ENCODE results near the gene BCL2L1.

DNA sequence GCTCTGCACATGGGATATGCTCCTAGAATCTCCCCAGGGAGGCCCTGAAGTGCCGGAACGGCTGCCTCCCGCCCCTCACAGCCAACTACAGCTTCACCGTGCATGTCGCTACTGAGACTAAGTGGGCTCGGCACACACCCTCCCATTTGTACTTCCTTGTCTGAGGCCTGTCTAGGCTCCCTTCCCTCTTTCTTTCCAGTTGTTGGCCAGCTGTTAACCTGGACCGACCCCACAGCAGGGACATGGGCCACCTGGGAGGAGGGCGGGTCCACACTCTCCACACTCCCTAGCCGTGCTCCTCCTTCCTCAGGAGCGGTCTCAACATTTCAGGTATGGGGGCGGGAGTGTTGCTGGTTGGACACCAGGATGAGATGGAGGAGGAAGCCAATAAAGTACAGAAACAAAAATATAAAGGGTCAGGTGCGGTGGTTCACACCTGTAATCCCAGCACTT, 69.8 kb downstream of the PYGB start:
- PRO-cap: no peak

GRCh38 chr20:25338869-25339600, 51.6 kb downstream of the ABHD12 start:
- PRO-cap: no peak

DNA sequence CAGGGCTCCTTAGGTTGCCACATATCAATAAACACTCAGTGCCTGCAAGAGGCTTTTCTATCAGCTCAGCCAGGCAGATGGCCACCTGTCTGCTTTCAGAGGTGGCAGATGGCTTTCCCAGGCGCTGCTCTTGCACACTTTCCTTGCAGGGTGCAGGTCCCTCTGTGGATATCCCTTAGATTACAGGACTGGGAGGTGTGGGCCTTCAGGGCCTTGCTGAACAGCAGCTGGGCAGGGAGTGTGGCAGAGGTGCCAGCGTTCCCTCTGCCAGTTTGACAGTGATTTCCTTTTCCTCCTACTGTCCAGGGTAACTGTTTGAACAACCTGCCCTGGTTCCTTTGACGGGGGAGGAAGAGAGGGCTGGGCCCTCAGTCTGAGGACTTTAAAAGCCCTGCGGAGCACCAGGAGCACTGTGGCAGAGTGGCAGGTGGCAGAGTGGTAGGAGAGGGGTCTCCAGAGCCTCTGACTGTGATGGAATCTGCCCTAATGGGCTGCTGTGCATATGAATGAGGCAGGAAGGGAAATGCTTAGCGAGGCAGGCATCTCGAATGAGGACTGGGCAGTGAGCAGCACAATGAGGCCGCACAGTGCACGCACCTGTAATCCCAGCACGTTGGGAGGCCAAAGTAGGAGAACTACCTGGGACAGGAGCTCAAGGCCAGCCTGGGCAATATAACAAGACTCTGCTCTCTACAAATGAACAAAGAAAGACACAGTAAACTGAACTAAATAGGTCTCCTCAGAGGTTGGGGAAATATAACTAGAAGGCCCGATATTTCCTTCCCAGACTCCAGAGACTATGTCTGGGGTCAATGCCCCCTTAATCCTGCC, 34.1 kb downstream of the ABHD12 start:
- PRO-cap: no peak

DNA sequence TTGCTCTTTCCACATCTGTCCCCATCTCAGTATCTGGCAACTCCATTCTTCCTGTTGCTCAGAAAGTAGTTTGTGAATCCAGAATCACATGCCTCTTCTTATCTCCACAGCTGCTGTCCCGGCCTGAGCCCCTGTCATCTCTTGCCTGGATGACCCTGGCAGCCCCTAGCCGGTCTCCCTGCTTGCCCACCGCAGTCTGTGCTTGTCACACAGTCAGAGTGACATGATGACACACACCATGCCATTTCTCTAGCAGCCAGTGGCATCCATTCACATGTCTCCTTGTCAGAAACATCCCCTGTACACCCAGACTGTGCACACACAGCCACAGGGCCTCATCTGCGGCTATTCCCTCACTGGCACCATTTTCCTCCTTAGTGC, 9.7 kb downstream of the ABHD12 start:
- PRO-cap: no peak

- PRO-cap: no peak
Measured at GRCh38 chr20:25622965-25623366, 848 bp downstream of the NANP start.

GRCh38 chr20:29427300-29427984, 1830.0 kb upstream of the DEFB115 start:
- PRO-cap: no peak

- PRO-cap: no peak
Measured at GRCh38 chr20:30288843-30289278, 968.6 kb upstream of the DEFB115 start.

DNA sequence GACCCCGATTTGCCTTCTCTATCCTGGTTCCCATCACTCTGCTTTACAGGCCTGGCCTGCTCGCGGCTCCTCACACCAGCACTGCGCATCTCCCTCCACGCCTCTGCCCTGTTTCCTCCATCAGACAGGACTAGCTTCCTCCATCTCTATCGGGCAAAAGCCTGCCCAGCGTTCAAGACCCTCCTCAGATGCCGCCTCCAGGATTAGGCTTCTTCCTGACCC, 881.1 kb upstream of the DEFB115 start:
- PRO-cap: no peak

- PRO-cap: no peak
Measured at GRCh38 chr20:30912372-30912946, 345.0 kb upstream of the DEFB115 start.

DNA sequence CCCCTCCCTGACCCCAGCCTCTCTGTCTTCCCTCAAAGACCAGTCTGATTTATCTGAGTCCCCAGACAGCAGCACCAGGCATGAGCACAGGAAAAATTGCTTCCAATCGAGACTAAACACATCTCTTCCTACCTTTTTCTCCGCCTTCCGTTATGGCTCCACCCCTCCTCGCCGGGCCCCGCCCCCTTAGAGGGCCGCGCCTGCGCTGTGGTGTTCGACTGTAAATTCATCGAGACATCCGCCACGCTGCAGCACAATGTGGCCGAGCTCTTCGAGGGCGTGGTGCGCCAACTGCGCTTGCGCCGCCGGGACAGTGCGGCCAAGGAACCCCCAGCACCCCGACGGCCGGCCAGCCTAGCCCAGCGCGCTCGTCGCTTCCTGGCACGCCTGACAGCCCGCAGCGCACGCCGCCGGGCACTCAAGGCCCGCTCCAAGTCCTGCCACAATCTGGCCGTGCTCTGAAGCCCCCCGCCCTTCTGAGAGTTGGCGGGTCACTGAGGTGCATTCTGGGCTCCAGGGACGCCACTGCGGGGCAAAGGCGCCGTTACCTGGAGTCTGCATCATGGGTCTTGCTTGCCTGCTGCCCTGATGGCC, 9.0 kb downstream of the REM1 start:
- PRO-cap: no peak

GRCh38 chr20:31603827-31604984, 883 bp upstream of the ID1 start:
- PRO-cap: bidirectional peak, plus-strand start at chr20:31604416, minus-strand start at chr20:31604326

- PRO-cap: no peak
Measured at GRCh38 chr20:31665031-31665553, 27.4 kb downstream of the COX4I2 start.

- PRO-cap: no peak
Measured at GRCh38 chr20:31694287-31695041, 28.2 kb downstream of the BCL2L1 start.

- PRO-cap: no peak
Measured at GRCh38 chr20:31721254-31722068, 1.2 kb downstream of the BCL2L1 start.

DNA sequence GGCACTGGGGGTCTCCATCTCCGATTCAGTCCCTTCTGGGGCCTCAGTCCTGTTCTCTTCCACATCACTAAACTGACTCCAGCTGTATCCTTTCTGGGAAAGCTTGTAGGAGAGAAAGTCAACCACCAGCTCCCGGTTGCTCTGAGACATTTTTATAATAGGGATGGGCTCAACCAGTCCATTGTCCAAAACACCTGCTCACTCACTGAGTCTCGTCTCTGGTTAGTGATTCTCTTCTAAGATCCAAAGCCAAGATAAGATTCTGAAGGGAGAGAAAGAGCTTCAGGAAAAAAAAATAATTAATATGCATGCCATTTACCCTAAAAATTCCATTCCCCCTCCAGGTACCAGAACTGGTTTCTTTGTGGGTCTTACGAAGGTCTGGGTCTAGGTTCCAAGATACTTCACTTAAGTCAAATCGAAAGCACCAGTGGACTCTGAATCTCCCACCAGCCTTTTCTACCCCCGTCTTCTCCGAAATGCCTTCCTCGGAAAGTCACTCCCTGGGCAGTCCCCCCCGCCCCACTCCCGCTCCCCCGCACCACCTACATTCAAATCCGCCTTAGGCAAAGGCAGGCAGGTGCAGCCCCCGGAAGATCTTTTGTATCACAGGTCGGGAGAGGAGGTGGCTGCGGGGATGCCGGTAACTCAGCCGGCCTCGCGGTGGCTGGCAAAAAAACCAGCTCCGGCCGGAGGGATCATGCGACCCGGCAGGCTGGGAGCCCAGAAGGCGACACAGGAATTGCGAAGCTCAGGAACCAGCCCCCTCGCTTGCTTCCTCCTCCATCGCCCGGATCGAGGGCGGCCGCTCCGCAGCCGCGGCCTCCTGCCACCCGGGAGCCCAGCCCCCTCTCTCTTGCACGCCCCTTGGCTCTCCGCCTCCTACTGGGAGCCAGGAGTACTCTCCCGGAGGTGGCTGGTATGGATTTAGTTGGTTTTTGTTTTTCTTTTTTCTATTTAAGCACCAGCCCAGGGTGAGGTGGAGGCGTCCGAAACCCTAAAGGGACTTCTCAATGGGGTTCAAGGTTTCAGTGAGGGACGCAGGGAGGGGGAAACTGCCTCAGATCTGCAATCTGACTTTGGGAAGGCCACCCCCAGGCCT, at the start of gene BCL2L1:
Gene BCL2L1, minus strand, starts transcription at position 800 of the 1,102 bp plus-strand sequence.
- PRO-cap: bidirectional peak, plus-strand start at position 782 of the sequence, minus-strand start at position 853 of the sequence

- PRO-cap: no peak
Measured at GRCh38 chr20:31835924-31836510, 9.4 kb downstream of the FOXS1 start.

GRCh38 chr20:32028921-32029244, 18.6 kb downstream of the CCM2L start:
- PRO-cap: no peak

GRCh38 chr20:32040024-32040571, 11.9 kb upstream of the HCK start:
- PRO-cap: no peak

DNA sequence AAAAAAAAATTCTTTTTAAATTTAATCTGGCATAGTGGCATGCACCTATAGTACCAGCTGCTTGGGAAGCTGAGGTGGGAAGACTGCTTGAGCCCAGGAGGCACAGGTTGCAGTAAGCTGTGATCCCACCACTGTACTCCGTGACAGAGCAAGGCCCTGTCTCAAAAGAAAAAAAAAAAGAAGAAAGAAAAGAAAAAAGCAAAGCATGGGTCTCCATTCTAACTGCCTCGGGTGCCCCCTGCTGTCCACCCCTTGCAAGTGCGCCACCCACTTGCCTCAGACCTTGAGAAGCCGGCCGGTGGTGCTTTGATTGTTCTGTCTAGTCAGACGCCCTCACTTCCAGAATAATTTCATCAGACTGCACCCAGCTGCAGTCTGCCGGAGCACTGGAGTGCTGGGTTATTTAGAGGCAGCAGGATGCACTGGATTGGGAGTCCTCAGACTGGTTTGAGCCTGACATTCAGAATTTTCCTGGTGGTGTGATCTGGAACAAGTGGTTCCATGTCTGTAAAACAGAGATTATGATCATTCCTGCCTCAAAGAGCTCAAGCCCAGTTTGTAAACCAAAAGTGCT, 17.6 kb upstream of the TM9SF4 start:
- PRO-cap: no peak

DNA sequence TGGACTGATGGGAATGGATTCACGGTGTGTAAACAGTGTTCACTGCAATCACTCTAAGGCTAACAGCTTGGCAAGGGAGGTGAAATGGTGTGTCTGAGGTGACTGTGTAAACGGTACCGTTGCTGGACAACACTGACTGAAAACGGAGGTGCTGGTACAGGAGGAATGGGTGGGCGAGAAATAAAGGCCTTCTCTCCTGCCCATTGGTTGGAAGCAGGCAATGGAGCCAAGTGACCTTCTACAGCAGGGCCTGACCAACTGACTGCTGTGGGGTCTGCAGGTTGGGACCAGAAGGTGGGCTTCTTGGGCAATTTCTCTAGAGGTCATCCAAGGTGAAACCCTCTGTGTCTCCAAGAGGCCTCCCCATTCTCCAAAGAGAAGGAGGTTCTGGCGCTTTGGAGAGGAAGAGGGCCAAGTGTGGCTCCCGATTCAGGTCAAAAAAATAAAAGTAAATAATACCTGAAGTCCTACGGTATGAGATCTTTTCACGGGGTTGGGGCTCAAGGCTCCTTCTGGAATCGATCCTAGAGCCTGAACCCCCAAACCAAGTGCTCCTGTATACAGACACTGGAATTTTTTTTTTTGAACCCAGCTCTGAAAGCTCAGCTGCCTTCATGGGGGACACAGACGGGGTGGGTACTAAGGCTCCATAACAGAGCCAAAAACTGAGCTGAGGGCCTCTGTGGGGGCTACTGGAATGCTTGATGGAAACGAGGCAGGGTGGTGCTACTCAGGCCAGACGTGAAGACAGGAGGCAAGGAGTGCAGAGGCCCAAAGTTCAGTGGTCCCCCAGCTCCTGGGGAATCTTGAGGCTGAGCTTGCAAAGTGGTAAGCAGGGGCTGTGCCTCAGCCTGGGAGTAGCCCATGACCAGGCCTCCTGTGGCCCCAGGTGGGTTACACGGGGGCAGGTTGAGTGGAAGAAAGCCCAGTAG, 11.5 kb downstream of the PLAGL2 start:
- PRO-cap: no peak

Measured in right cardiac atrium (tissue), 1 donor.